GM23248 (cell line): ENCODE data around the genes KIF4B, PPP1R2B and THG1L.

DNA sequence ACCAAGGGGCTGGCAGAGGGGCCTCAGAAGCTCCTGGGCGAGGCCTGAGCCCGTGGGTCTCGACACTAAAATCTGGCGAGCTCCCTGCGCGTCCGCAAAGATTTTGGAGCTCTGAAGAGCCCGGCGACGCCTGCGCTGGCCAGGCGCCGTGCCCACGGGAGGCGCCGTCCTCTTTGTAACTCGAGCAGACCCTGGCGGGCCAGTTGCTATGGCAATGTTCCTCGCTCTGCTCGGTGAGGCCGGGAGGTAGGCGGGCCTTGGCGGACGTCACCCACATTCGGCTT, 837 bp upstream of the CNOT8 start:
- RAMPAGE, long total RNA, result no peak

DNA sequence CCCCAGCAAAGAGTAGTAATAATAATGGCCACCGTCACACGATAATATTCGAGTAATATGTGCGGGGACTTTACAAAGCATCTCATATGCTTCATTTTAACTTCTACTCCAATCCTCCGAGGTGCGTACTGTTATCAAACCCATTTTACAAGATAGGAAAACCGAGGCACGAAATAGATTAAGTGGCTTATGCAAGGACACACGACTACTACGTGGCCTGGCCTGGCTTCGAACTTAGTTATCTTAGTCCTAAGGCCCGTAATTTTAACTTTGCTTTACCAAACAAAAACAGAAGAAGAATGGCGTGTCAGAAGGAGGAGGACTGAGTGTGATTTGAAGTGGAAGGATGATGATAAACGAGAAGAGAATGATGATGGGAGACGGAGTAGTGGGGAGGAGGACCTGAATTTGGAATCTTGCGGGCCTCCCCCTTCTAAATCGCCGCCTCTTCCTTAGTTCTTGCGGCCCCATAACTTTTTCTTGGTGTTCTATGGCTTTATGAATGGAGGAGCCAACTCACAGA, 531 bp downstream of the CNOT8 start:
- RAMPAGE, long total RNA, result no peak

GRCh38 chr5:154934841-154935369, 3.1 kb downstream of the GEMIN5 start:
- RAMPAGE, long total RNA, result no peak

DNA sequence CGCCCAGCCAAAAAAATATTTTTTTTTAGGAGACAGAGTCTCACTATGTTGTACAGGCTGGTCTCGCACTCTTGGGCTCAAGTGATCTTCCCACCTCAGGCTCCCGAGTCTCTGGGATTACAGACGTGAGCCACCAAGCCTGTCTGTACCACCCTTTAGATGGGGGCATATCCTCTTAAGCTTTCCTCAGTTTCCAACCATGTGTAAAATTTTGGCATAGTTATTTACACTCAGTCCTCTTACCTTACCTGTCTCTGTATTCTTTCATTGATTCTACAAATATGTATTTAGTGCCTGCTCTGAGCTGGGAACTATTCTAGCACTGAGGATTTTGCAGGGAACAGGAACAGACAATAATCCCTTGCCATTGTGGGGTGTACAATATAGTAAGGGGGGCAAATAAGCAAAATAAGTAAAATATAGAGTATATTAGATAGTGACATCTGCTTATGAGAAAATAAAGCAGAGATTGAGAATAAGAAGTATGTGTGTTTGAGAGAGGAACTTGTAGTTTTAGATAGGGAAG, 3.4 kb downstream of the MRPL22 start:
- RAMPAGE, long total RNA, result no peak

DNA sequence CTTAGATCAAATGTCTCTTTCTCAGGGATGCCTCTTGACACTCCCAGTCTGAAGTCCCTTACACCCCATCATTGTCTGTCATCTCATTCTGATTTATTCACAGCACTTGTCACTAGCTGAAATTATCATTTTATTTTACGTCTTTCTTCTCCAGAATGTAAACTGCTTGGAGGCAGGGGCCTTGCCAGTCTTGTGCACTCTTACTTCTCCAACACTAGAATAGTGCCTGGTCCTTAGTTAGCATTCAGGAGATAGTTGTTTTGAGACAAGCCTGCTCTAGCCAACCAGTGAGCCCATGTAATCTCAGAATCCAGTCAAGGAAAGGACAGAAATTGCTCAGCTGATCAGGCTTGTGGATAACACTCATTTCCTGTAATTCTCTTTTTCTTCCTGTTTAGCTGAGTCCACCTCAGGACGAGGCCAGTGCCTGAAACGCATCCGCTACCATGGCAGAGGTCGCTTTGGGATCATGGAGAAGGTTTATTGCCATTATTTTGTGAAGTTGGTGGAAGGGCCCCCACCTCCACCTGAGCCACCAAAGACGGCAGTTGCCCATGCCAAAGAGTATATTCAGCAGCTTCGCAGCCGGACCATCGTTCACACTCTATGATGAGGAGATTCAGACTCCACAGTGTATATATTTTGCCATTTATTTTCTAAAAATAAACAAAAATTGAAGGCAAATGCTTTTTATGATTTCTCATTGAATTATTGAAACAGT, 25.6 kb downstream of the MRPL22 start:
- RAMPAGE, long total RNA, result no peak

DNA sequence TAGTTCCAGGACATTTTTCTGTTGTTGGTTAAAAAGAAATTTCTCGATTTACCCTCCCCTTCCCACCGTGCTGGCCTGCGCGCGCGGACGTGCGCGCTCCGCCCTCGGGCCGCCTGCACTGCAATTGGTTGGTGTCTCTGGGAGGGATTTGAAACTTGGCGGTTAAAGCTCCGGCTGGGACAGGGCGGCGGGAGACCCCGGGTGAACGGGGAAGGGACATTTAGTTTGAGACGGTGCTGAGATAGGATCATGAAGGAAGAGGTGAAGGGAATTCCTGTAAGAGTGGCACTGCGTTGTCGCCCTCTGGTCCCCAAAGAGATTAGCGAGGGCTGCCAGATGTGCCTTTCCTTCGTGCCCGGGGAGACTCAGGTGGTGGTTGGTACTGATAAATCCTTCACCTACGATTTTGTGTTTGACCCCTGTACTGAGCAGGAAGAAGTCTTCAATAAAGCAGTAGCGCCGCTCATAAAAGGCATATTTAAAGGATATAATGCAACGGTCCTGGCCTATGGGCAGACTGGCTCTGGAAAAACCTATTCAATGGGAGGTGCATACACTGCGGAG, at the start of gene KIF4B:
TSS of gene KIF4B (plus strand) at position 145 of the 564 bp plus-strand sequence.
- RAMPAGE, long total RNA, result no peak

- RAMPAGE, long total RNA, result no peak
These were observed 143.1 kb downstream of the KIF4B start for GRCh38 chr5:155156648-155157067.

GRCh38 chr5:156834915-156835353, 15.2 kb upstream of the PPP1R2B start:
- RAMPAGE, long total RNA, result no peak

- RAMPAGE, long total RNA, result no peak
These were observed at the start of gene PPP1R2B for GRCh38 chr5:156850135-156850708. PPP1R2B (plus strand) TSS chr5:156850295.

DNA sequence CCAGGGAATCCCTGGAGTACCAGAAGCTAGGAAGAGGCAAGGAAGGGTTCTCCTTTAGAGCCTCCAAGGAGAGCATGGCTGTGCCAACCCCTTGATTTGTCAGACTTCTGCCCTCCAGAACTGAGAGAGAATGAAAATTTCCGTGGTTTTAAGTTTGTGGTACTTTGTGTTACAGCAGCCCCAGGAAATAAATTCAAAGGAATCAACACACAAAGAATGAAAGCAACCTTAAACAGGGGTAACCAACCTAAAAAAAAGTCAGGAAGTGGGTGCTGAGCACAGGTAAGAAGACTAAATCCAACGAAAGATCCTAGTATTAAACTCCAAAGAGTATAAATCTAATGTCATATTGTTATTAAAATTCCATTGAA, 33.4 kb downstream of the TIMD4 start:
- RAMPAGE, long total RNA, result no peak

DNA sequence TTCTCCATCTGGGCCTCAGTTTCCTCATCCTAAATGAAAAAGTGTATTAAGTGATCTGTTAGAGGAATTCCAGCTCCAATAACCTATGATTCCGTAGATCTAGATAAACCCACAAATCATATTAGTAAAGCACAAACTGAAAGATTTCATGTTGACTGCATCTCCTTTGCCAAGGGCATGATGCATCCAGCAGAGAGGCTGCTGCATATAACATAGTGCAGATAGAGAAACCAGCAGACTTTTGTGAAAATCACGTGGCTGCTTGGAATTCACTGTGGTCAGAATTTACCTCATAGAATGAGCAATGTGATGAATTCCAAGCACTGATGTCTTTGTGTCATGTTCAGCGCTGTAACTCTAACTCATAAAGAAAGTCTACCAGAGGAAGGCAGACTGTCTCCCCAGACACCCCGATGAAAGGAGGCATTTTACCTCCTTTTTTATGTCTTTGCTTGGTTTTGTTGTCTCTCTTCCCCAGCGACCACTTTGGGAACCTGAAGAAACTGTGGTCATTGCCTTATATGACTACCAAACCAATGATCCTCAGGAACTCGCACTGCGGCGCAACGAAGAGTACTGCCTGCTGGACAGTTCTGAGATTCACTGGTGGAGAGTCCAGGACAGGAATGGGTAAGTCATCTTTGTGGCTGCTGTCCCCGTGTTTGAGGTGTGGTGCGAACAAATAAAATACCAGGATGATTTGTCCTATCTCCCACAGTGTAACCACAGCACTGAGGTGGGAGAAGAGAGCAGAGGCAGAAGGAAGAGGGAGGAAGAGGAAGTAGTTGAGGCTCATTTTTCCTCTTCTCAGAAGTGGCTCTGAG, 42.0 kb downstream of the ITK start:
- RAMPAGE, long total RNA, result no peak

DNA sequence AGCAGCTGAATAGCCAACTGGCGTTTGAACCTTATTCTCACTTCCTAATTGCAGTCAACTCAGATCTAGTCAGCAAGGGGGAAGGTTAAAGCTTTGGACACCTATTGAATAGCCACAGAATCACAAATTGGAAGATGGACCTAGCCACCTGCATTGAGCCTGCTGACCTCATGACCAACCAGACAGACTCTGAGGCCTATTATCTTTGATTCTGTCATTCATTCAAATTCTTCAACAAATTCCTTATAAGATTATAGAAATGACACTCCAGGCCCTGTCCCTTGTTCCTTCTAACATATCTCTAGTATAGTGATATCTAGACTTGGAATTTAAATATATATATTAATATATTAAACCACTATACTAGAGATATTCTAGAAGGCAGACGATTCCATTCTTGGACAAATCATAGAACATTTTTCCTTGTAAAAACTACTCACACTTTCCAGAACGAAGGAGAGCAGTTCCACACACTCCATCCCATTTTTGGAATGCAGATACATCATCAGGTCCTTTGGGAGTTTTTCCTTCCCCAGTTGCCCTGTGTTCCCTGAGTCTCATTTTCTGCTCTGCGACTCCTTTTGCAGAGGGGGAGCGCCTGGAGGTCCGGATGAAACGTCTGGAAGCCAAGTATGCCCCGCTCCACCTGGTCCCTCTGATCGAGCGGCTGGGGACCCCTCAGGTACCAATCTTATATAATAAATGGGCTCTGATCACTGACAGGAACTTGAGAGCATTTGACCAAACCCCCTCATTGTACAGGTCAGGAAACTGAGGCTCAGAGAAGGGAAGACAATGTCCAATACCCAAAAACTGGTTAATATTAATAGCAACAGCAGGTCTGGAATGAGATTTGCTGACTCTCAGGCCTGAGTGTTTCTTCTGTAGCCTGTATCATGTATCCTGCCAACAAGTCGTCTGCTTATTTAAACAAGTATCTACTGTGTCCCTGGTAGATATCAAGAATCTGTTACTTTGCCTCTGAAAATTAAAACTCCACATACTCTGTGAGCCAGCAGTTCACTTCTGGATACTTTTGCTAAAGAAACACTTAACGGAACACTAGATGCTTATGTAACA, 37.5 kb upstream of the FNDC9 start:
- RAMPAGE, long total RNA, result no peak

DNA sequence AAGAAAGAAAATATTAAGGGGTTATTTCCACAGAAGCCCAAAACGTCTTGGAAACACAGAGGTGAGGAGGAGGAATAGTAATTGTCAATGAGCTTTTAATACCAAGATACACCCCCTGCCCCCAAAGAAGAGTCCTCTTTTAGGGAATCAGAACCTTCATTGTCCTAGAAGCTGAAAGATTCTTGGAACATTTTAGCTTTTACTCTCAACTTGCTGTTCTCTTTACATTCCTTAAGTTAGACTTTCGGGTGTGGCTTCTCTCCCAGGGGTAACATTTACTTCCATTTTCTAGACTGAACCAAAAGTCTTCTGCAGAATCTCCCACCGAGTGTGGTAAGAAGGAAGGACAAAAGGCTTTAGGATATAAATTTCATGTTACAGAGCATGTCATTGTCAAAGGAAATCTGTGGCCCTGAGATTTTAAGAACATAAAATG, 48.5 kb upstream of the FNDC9 start:
- RAMPAGE, long total RNA, result no peak

DNA sequence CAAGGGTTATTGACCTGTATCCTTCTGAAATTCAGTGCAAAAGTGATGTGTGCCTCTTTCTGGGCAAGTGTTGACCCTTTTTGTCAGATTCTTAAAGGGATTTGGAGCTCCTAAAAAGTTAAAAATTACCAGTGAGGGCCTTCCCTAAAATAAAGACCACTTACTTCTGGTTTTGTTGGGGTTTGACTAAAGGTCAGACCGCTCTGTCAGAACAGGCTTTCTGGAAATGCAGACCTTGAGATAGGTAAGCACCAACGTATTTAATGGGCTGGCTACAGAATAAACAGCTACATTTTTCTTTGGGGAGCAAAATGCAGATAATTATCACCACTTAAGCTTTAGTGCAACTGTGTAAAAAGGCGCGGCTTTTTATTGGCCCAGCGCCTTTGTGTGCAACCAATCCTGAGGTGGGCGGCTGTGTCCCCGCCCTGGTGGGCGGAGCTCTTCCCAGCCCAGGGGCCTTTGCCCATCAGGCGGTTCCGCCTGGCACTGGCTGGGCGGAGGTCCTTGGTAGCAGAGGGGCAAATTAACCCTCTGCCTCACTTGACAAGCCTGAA, 13.0 kb upstream of the NIPAL4 start:
- RAMPAGE, long total RNA, result no peak

- RAMPAGE, long total RNA, result no peak
These were observed 26.5 kb downstream of the NIPAL4 start for GRCh38 chr5:157486243-157487204.

DNA sequence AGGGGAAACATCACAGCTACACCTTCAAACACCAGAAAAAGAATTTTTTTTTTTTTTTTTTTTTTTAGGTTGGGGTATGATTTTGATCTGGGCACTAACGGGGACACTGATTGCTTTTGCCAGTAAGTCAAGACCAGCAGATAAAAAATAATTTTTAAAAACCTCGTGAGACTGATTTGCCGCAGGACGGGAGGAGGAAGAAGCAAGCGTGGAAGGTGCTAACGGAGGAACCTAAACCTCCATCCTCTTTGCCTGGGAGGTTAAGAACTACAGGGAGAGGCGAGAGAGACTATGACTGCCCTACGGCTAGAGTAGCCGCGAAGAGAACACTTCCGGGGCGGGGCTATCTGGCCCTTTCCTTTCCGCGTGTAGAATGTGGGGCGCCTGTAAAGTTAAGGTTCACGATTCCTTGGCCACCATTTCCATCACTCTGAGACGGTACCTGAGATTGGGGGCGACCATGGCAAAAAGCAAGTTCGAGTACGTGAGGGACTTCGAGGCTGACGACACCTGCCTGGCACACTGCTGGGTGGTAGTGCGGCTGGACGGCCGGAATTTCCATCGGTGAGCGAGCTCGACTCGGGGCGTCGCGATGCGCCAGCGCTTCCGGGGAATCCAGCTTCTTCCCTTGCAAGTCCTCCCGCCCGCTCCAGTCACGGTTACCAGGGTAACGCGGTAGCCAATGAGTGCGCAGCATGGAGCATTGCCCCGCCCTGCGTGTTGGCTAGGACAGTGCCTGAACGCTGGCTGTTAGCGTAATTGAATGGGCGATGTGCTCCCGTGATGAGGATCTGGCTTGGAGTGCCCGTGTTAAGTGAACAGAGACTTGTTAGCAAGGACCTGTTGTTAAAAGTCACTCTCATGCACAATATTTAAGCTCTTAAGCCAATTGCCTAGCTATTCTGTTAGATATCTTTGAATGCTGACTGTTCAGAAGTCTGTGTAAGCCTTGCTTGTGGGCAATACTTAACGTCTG, at the start of gene THG1L:
TSS of gene THG1L (plus strand) at position 353 of the 976 bp plus-strand sequence.
- RAMPAGE, long total RNA, result no peak

DNA sequence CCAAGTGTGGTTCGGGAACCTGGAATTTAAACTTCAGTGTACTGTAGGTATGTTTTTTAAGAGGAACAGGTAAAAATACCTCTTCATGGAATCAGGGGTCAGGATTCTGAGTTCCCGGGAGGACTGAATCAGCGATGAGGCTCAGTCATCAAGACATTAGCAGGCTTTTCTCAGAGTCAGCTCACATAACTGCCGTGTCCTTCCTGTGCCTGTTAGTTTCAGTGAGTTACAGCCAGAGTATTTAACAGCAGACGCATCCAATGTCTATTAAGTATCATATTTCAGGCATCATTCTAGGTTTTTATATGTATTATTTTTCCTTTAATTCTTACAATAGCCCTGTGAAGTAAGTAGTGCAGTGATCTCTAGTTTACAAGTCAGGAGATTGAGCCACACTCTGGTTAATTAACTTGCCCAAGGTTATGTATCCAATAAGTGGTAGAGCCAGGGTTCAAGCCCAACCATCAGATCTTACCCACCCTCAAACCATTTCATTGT, 260.9 kb upstream of the CLINT1 start:
- RAMPAGE, long total RNA, result no peak

GRCh38 chr5:158803091-158803769, 296.5 kb downstream of the EBF1 start:
- RAMPAGE, long total RNA, result no peak

- RAMPAGE, long total RNA, result no peak
These were observed 104.0 kb downstream of the EBF1 start for GRCh38 chr5:158995688-158996055.

GRCh38 chr5:159010604-159011610, 88.8 kb downstream of the EBF1 start:
- RAMPAGE, long total RNA, result no peak